Pericardium (tissue), 1 donor: ENCODE data around the gene SRSF8.

GRCh38 chr11:94128160-94128664 lies 429 bp upstream of the PANX1 start:
- RRBS, result no CpG with 5 or more reads among the region's 19 CpGs

DNA sequence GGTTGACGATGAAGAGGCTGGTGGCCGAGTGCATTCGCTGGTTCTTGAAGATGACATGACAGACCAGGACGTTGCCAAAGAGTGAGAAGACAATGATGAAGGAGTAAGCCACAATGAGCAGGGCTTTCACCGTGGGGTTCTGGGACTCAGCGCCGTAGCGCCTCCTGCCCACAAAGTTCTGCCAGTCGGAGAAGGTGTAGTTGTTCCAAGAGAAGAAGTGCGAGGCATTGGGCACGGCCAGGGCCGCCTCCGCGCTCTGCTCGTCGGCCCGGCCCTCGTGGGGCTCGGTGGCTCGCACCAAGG lies 357 bp downstream of the GPR83 start:
- RRBS, result 3% methylated on average over 4 of the region's 20 CpGs

DNA sequence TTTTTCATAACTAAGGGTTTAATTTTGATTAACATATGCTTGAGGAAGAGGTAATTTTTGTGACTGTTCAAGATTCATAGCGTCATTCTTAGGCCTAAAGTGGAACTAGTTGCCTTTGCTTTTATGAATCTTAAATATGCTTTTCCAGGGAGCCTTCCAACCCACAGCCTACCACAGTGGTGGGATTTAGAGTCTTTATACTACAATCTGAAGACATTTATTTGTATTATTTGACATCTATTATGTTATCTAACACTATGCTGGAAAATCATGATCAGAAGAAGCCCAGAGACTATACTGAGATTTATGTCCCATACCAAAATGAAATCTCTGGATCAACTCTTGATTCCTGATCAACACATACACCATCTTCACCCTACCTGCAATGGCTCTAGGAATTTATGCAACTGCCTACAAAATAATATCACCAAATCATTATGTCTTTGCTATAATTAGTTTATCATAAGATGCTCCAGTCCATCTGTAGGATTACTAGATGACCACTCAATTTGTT lies 6.9 kb downstream of the ANKRD49 start:
- RRBS, result no CpG with 5 or more reads among the region's 1 CpG

GRCh38 chr11:94543042-94543354 lies 723 bp upstream of the FUT4 start:
- RRBS, result no CpG with 5 or more reads among the region's 7 CpGs

DNA sequence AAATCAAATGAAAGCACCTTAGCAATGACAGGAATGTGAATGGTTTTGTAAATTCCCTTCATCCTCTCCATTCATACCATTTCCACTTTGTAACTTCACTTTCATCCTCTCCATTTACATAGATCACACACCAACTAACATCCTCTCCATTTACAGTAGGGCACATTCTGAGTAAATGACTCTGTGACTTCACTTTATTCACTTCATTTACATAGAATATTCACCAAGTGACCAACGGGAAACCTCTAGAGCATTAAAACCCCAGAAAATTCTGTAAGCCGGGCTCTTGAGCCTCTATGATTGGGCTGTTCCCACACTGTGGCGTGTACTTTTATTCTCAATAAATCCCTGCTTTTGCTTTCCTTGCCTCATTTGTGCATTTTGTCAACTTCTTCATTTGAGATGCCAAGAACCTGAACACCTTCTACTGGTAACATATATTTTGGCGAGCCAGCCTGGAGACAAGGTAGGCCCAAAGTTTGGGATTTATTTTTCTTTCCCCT lies 83.0 kb downstream of the PIWIL4 start:
- RRBS, result no CpG with 5 or more reads among the region's 4 CpGs

- RRBS, result no CpG with 5 or more reads among the region's 6 CpGs
These were observed 61.9 kb upstream of the AMOTL1 start for GRCh38 chr11:94706274-94706665.

DNA sequence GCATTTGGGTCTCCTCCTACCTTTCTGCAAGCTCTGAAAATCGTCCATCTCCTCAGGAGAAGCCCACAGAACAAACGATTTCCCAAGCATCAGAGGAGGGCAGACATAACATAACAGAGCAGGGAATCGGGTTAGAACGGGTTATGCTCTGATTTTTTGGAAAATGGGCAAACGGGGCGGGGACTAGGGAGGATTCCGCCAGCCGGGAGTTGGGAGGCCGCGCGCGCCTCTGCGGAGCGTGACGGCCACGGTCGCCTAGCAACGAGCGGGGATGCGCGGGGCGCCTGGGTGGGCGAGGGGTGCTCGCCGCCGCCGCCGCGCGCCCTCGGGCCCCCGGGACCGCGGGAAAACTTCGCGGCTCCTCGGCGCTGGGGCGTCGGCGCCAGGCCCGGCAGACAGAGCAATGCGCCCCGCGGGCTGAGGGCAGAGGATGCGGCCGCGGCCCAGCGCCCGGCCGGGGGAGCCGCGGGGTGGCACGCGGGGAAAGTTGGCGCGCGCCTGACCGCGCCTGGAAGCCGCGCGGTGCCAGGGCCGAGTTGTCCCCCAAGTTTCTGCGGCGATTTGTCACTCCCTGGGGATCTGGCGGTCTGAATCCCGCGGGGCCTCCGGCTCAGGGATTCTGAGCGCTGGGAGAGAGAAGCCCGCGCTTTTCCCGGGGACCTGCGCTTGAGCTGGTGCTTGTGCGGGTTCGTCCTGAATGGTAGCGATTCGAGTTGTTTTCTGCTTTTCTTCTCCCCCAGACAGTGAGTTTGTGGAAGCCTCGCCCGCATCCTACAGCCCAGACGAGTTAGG lies 27.8 kb upstream of the AMOTL1 start:
- RRBS, result 3% methylated on average over 24 of the region's 82 CpGs

- RRBS, result no CpG with 5 or more reads among the region's 31 CpGs
These were observed 12.2 kb downstream of the KDM4E start for GRCh38 chr11:95037300-95037712.

DNA sequence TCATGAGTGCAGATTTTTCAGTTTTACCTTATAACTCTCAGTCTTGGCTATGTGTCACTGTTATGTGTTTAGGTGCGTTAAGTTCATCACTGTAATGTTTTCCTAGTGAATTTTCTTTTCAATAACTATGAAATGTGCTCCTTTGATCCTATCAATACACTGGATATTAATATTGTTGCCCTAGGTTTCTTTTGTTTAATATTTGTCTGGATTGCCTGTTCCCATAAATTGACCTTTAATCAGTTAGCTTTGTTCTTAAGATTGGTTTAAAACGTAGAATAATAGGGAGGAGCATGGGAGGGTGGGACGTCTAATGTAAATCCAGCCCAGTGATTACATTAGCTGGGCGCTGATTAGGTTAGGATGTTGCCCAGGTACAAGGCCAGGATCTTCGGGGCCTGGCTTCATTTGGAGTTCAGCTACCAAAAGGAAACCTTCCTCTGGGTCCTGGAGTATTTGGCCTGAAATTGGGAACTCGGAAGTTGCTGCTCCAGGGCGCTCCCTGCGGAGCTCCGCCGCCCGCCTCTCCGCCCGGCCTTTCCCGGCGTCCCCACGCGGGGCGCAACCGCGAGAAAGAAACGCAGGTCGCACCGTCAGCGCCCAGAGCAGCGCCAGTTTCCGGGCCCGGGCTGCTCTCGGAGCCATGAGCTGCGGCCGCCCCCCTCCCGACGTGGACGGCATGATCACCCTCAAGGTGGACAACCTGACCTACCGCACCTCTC lies at the start of gene SRSF8:
Gene SRSF8, plus strand, starts transcription at position 336 of the 722 bp plus-strand sequence.
- RRBS, result 1% methylated on average over 12 of the region's 34 CpGs

DNA sequence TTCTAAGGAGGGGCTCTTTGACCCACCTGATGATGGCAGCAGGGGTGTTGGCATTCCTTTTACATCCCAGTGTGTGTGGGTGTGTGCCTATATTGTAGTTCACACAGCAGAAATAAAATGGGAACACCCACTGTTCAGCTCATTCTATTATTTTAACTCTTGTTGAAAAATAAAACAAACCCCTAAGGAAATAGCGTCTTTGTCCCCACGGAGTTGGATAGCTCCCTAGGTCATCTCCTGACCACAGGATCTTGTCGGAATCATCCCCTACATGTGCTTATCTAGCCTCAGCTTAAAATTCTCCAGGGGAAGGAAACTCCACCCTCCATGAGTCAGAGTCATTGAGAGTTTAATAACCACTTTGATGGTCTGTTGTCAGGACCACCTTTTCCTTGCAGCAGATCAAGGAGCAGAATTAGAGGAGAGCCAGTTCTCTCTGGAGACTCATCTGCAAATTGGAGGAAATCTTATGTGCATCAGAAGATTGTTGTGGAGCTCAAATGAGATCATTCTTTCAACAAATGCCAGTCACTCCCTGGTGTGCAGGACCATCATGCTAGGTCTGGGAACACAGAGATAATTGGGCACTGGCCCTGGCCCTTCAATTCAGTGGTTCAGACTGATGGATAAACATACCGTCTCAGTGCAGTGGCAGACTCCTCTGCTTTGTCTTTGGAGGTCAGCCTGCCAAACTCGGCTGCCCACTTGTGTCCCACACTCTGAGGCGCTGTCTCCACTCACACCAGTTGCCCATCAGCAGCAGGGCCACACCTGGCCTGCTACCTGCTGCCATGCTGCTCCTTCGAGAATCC lies 19.5 kb downstream of the ENDOD1 start:
- RRBS, result no CpG with 5 or more reads among the region's 7 CpGs

DNA sequence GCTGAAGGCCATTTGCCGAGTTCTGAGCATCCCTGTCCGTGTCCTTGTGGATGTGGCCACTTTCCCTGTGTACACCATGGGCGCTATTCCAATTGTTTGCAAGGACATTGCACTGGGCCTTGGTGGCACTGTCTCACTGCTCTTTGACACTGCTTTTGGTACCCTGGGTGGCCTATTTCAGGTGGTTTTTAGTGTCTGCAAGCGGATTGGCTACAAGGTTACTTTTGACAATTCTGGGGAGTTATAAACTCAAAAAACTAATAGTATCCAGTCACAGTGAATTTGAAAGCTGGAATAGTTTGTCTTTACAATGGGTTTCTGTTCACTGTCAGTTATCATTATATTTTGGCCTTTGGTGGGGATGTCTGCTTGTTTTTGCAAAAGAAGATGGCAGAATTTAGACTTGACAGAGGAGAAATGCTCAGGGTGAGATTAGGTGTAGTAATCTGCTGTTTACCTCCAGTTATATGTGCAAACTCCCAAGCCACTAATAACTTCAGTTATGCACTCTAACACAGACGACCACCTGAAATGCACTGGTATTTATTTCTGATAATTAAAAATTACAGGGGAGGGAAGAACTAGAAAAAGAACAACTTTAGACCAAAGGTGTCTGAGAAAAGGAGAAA lies 39.8 kb downstream of the ENDOD1 start:
- RRBS, result no CpG with 5 or more reads among the region's 5 CpGs

GRCh38 chr11:95185032-95185647 lies 45.9 kb downstream of the SESN3 start:
- RRBS, result no CpG with 5 or more reads among the region's 1 CpG

GRCh38 chr11:95242303-95243193 lies 11.5 kb upstream of the SESN3 start:
- RRBS, result no CpG with 5 or more reads among the region's 10 CpGs

GRCh38 chr11:95512546-95512932 lies 277.0 kb downstream of the FAM76B start:
- RRBS, result no CpG with 5 or more reads among the region's 3 CpGs

- RRBS, result no CpG with 5 or more reads among the region's 5 CpGs
These were observed 229.7 kb downstream of the FAM76B start for GRCh38 chr11:95559830-95560366.

DNA sequence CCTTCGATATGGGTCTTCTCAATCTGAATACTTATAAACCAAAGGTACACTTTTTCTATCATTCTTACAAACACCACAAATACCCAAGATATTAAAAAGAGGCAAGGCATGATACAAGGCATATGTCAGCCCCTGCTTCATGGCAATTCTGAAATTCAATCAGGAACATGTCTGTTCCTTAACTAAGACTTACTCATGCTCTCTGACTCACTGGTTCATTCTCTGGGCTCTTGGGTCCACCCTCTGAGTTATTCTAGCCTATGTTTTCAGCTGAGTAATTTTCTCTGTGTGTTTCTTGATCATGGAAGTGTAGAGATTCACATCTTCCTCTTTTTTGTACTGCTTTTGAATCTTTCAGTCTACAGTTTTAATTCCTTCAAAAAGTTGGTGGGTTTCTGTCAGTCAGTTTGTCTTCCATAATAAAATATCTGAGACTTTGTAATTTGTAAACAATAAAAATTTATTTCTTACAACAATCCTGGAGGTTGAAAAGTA lies 211.8 kb downstream of the FAM76B start:
- RRBS, result no CpG with 5 or more reads among the region's 1 CpG

DNA sequence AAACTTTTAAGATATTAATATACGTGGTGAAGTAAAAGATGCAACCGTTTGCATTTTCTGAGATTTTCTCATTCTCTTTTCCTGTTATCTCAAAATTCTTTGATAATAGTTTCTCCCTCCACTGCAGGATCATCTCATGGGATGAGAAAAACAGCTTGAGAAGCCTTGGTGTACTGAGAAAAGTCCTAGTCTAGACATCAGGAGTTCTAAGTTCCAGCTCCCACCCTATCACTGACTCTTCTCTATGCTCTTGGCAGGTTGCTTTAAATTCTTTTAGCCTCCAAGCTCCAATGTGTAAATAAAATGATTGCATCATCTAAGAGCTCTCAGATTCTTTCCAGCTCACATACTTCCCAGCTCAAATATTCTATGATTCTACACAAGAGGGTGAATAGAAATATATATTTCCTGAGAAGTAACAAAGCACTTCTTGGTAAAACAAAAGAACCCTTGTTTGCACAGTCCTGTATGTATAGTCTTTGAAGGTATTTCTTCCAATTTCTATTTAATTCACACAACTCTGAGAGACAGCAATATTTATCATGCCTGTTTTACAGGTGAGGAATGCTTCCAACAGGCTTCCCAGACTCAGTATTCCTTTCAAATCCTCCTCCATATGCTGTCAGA lies 109.0 kb downstream of the FAM76B start:
- RRBS, result no CpG with 5 or more reads among the region's 2 CpGs

- RRBS, result no CpG with 5 or more reads among the region's 45 CpGs
These were observed 520 bp downstream of the CEP57 start for GRCh38 chr11:95790624-95791412.

- RRBS, result no CpG with 5 or more reads among the region's 6 CpGs
These were observed 3.9 kb downstream of the CEP57 start for GRCh38 chr11:95794139-95794691.

DNA sequence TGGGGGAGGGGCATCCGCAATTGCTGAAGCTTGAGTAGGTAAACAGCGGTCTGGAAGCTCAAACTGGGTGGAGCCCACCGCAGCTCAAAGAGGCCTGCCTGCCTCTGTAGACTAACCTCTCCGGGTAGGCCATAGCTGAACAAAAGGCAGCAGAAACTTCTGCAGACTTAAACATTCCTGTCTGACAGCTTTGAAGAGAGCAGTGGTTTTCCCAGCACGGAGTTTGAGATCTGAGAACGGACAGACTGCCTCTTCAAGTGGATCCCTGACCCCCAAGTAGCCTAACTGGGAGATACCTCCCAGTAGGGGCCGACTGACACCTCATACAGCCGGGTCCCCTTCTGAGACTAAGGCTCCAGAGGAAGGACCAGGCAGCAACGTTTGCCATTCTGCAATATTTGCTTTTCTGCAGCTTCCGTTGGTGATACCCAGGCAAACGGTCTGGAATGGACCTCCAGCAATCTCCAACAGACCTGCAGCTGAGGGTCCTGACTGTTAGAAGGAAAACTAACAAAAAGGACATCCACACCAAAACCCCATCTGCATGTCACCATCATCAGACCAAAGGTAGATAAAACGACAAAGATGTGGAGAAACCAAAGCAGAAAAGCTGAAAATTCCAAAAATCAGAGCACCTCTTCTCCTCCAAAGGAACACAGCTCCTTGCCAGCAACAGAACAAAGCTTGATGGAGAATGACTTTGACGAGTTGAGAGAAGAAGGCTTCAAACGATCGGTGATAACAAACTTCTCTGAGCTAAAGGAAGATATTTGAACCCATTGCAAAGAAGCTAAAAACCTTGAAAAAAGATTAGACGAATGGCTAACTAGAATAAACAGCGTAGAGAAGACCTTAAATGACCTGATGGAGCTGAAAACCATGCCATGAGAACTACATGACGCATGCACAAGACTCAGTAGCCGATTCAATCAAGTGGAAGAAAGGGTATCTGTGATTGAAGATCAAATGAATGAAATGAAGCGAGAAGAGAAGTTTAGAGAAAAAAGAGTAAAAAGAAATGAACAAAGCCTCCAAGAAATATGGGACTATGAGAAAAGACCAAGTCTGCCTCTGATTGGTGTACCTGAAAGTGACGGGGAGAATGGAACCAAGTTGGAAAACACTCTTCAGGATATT lies 16.7 kb downstream of the CEP57 start:
- RRBS, result no CpG with 5 or more reads among the region's 21 CpGs